Cerebral cortex (tissue), 2 donors: Measurements from ENCODE around the genes CASTOR1, MTFP1 and RNF185.

DNA sequence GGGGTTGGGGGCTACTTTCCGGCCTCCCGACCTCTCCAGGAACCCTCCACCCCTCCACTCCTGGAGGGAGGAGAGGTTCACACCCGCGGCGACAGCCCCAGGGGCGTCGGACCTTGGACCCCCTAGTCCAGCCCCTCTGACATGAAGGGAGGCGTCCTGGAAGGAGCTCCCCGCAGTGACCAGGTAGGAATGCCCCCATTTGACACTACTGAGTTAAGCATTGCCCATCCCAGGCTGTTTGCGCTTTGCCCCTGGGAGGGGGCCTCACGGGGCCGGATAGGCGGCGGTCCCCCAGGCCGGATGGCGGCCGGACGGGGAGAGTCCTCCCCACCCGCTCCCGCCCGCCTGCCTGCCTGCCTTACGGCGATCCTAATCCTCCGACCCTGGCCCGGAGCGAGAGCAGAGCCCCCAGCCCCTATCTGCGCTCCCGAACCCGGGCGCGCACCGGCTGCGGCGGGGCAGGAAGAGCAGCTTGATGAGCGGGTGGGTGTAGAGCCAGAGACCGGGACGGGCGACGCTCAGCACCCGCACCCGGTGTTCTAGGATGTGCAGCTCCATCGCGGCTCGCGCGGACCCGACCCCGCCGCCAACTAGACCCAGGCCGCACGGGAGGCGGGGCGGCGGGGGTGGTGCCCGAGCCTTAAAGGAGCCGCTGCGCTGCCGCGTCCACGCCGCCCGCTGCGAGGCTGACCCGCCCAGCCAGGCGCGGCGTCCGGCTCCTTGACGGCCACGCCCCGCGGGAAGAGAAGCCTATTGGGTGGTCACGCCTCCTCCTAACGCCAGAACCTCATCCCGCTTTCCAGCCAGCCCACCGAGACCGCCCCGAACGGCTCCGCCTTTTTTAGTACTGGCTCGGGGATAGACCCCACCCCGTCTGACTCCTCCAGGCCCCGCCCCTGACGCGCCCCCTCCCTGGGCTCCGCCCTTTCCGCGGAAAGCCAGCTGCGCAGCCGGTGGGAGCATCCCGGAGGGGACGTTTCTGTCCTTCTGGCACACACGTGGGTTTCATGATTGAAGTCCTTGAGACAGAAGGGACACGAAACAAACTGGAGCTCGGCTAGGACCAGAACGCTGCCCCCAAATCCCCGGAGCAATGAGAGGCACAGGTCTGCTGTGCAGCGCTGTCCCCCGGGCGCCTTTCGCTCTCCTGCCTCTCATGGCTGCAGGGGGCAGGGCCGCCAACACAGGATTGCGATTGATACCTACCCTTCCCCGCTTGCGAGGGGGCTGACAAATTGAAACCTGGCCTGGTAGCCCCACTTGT, at the start of gene CASTOR1:
Gene CASTOR1, minus strand, starts transcription at position 566 of the 1,264 bp plus-strand sequence.
- PRO-cap, 2 experiments = peak in 1 of 2 experiments; most common plus-strand start position 294 of the sequence (in 1); most common minus-strand start position 210 of the sequence (in 1)

DNA sequence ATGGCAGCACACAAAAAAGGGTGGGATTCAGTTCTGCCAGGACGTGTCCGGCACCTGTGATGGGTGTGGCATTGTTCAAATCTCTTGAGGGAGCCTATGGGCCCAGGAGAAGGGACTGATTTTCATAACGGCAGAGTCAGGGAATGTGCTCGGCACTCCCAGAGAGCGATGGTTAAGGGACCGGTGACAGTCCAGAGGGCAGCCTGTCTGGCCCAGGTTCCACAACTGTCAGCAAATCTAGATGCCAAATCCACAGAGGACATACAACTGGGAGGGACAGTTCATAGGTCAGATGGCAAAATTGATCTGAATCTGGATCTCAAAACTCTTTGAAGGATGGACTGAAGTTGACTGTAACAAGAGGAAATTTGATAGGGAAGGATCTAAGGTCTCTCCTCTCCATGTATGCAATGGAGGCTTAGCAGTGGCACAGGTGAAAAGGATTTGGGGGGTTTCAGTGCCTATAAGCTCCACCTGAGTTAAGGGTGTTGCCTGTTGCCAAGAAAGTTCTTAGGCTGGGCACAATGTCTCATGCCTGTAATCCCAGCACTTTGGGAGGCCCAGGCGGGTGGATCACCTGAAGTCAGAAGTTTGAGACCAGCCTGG, 7.6 kb downstream of the SEC14L2 start:
- PRO-cap, 2 experiments = no peak in any of the 2 experiments

GRCh38 chr22:30408978-30409517, 12.2 kb downstream of the SEC14L2 start:
- PRO-cap, 2 experiments = no peak in any of the 2 experiments

GRCh38 chr22:30425312-30425965, at the start of gene MTFP1:
MTFP1 (plus strand) TSS chr22:30425768.
- PRO-cap, 2 experiments = peak in 1 of 2 experiments; most common plus-strand start chr22:30425810 (in 1); most common minus-strand start chr22:30425881 (in 1)

DNA sequence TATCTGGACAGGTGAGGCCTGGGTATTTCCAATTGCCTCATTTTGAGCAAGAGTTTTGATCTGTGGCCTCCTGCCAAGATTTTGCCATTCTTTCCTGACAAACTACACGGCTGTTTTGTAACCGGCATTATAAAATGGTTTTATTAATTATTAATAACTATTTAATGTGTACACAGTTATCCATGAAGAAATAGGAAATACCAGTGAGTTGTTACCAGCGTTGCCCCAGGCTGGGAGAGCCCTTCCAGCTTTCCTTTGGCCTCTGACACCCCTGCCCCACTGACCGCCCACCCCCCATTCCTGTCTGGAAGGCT, 14.9 kb upstream of the SEC14L3 start:
- PRO-cap, 2 experiments = no peak in any of the 2 experiments

DNA sequence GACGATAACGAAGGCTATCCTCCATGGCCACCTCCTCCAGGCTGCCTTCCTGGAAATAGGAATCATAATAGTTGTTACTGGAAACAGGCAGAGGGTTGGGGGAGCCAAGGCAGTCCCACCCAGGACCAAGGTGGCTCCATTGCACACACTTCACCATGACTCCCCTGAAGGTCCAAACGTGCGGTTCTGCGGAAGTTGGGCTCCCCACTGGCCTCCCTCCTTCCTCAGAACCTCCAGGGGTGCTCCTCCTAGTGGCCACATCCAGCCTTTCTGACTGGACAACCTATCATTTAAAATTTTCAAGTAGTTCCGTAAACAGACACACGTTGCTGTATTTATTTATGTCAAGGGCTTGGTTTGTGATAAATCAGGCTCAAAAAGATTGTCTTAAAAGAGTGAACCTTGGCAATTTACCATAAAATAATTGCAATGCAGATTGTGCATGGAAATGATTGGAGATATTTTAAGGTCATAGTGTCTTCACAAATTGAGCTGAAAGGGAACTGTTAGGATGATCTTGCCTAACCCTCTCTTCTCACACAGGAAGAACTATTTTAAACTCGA, 1.4 kb upstream of the TCN2 start:
- PRO-cap, 2 experiments = no peak in any of the 2 experiments

- PRO-cap, 2 experiments = no peak in any of the 2 experiments
These were observed 1.2 kb upstream of the SLC35E4 start for GRCh38 chr22:30634173-30634903.

DNA sequence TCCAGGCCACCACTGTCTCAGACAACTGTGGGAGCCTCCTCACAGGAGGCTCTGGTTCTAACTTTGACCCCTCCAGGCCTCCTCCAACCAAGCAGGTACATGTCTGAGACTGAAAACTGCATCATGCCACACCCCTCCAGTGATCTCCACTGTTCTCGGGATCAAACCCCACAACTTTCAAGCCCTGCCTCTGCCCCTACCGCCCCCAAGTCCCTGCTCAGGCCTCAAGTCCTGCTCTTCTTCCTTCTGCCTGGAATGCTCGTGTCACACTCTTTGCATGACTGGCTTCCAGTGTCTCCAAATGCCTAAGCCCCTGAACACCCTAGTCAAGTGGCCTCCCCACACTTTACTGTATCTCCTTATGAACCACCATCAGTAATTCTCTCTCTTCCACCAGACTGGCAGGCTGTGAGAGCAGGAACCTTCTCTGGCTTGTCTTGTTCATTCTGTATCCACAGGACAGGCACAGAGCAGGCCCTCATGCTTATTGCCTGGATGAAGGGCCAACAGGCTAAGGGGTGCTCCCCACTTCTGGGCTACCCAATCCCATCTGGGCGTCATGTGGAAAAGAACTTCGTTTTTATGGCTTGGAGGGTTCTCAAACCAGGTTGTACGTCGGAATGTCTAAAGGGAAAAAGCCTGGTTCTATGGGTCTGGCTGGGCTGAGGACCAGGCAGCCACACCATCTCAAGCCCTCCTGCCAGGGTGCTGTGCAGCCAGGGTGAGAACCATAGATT, 41.2 kb downstream of the MORC2 start:
- PRO-cap, 2 experiments = no peak in any of the 2 experiments

GRCh38 chr22:30933883-30934621, 34.5 kb downstream of the MORC2 start:
- PRO-cap, 2 experiments = no peak in any of the 2 experiments

DNA sequence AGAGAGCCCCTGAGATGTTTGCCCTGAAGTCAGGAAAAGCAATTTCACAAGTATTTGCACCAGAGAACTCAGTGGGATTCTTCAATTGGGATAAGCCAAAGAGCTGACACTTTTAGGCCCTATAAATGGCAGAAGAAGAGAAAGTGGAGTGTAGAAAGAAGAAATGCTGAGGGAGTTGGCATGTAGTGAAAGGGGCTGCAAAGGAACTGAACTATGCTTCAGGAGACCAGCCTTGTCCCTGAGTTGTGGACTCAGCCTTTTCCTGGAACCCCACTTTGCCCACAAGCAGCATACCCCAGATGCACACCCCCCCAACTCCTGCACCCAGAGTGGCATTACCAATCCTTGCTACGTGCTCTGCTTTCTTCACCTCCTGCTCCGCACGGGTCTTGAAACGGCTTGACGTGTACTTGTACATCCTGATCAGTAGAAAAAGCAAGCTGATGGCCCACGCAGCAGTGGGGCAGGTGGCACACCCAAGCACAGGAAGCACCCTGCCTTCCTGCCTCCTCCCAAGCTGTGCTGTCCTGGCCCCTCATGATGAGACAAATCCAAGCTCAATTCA, 28.1 kb downstream of the MORC2 start:
- PRO-cap, 2 experiments = no peak in any of the 2 experiments

GRCh38 chr22:30961081-30961728, 7.4 kb downstream of the MORC2 start:
- PRO-cap, 2 experiments = no peak in any of the 2 experiments

GRCh38 chr22:30970314-30970842, 1.8 kb upstream of the MORC2 start:
- PRO-cap, 2 experiments = no peak in any of the 2 experiments

DNA sequence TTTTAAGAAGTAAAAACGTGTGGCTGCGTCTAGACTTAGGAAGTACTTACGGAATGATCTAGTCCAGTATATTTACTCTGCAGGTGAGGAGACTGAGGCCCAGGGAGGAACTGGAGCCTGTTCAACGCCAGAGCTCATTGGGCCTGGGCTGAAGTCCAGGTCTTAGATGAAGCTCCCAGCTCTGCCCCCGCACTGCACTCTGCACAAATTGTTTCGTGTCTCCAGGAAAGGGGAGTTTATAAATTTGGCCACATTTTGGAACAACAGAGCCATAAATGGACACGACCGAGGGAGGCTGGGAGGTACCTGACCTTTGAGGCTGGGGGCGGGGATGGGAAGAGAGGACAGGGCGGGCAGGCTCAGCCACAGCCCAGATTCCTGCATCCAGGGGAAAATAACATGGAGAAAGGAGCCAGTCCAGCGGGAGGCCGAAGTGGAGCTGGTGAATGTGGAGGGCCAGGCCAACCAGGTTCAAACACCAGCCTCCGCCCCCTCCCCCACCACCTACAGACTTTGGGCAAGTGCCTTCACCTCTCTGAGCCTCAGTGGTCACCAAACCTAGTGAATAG, 36.9 kb upstream of the SMTN start:
- PRO-cap, 2 experiments = peak in 1 of 2 experiments; most common plus-strand start position 338 of the sequence (in 1); most common minus-strand start position 210 of the sequence (in 1)

DNA sequence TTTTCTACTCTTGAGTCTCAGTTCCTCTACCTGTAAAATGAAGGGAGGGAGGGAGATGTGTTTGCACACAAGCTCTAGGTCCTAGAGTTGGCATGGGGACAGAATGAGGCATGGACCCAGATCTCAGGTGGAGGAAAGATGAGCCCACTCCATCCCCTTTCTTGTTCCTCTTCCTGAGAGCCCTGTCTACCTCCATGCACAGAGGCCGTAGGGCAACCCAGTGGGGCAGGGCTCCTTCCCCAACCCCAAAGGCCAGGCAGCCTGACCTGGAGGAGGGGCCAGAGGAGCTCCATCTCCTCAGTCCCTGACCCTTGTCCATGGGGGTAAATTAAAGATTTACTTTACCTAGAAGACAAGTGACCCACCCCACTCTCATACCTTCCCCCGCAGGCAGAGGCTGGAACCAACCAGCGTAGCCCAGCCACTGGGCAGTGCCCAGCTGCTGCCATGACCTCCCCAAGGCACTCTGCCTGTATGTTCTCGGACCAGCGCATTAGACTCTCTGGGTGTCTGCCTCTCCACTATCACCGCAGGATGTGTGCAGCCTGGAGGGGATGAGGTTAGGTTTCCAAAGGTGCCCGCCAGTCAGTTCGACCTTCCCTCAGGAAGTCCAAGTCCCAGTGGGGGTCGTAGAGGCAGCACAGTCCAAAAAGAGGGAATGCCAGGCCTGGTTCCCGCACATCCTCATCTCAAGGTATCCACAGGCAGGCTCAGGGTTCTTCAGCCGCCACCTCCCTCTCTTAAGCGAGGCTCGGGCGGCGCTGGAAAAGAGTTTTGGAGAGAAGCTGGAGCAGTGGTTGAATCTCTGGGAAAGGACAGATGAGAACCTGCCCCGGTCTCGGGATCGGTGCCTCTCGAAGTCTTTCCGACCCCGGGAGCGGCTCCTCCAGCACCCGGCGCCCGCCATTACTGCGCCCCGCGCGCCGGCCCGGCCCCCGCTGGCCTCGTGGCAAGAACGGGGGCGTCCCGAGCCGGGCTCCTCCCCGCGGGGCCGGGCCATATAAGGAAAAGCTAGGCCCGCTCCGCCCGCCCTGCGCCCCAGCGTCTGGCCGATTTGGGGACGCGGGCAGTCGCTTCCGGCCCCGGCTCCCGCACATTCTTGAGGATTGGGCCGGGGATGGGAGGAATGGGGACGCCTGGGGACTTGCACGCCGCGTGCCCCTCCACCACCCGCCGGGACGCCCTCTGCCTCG, 3.2 kb downstream of the SMTN start:
- PRO-cap, 2 experiments = peak in 1 of 2 experiments; most common plus-strand start position 1,044 of the sequence (in 1); most common minus-strand start position 908 of the sequence (in 1)

- PRO-cap, 2 experiments = peak in 1 of 2 experiments; most common plus-strand start chr22:31085378 (in 1); most common minus-strand start chr22:31085288 (in 1)
These were observed 4.3 kb downstream of the SMTN start for GRCh38 chr22:31085149-31086076.

DNA sequence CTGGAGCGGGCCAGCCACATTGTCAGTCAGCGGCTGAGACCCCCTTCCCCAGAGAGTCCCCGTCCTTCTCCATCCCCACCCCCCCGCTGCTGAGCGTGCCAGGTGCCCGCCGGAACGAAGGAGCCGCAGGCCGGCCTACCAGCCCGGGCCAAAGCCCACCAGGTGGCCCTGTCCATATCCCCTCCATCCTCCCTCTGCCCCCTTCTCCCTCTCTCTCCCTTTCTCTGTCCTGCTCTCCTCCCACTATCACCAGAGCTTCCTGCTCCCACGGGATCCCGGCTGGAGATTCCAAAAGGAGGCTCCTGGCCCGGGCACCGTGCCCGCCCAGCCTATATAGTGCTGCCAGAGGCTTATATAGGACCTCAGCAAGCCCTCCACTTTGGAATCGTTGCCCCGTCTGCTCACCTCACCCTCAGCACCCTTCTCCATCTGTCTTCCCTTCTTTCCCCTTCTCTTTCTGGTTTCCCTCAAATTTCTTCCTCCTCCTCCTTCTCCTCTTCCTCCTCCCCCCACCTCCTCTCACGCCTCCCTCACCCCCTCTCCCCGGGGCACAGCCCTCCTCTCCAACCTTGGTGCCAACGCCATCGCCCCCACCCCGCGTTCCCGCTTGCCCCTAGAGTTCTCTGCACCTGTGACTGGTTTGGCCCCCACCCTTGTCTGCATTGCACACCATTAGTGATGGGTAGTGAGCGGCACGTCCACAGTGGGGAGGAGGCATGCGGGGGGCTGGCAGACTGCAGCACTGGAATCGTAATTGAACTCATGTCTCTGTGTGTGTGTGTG, 7.2 kb downstream of the SELENOM start:
- PRO-cap, 2 experiments = no peak in any of the 2 experiments

GRCh38 chr22:31148932-31149325, 8.6 kb upstream of the PLA2G3 start:
- PRO-cap, 2 experiments = no peak in any of the 2 experiments

DNA sequence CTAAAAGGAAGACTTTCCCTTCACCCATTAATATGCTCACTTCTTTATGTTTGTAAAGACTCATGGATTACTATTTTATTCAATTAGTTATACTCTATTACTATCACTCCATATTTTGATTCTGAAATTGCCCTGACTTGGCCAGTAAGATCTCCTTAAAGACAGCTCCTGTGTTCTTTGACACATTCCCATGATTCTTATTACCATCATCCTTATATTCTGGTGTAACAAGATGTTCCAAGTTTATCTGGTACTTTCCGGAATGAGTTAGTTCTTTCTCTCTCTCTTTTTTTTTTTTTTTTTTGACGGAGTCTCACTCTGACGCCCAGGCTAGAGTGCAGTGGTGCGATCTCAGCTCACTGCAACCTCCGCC, 570 bp upstream of the RNF185 start:
- PRO-cap, 2 experiments = no peak in any of the 2 experiments

DNA sequence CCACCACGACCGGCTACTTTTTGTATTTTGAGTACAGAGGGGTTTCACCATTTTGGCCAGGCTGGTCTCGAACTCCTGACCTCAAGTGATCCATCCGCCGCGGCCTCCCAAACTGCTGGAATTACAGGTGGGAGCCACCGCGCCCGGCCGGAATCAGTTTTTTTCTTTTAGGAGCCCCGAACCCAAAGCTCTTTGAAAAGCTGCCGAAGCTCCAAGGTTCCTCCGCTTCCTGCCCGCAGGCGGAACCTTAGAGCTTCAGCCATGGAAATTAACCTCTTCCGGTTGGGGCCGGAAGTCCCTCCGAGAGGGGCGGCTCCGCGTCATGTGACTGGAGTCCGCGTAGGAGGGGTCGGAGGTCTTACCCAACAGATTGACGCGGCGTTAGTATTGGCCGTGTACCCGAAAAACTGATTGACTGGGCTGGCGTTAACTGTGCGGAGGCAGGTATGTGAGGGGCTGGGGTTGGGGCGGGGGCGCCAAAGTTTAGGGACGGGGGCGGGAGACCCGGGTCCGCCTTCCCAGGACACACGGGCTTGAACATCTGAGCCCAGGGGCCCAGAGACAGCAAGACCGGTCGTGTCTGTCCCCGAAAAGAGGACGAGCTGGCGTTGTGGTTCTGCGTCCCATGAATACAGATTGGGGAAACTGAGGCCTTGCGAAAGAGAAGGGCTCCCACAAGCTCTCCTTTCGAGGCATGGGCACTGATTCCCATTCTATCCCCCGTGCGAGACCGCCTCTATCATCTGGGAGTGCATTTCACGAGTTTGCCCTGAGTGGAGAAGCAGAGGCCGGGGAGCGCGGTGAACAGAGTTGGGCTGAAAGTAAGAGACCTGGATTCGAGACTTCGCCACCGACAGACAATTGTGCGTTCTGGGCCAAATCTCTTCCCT, at the start of gene RNF185:
Gene RNF185, plus strand, starts transcription at position 323 of the 890 bp plus-strand sequence.
- PRO-cap, 2 experiments = peak in 1 of 2 experiments; most common plus-strand start position 331 of the sequence (in 1); most common minus-strand start position 270 of the sequence (in 1)

- PRO-cap, 2 experiments = peak in 1 of 2 experiments; most common plus-strand start chr22:31243556 (in 1)
These were observed 31.2 kb downstream of the LIMK2 start for GRCh38 chr22:31243247-31243714.